GM19239 (cell line): Measurements from ENCODE around the genes COL28A1 and MIOS.

DNA sequence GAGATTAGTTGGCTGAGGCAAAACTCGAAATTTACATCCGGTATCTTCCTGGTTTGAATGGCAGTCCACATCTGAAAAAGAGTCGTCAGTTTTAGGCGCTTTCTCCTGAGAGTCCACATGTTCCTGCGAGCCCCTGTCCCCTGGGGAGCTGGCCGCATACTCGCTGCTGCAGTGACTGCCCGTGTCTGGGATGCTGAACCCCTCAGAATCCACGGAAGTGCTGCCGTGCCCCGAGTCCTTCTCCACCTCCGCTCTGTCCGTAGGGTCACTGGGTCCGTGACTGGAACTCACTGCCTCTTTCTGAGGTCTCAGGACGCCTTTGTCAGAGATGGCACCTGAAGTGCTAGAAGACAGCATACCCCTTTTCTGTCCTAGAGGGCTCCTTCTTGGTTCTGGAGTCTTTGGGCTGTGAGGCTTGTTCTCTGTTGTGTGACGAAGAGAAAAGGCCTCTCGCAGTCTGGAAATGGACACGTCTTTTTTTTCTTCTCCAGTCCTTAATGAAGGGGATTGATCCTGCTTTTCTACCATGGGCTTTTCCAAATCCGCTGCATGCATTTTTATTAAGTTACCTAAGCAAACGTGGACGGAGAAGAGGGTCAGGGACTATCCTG is 16.7 kb upstream of the RSPH10B start:
- RRBS = no CpG with 5 or more reads among the region's 21 CpGs

DNA sequence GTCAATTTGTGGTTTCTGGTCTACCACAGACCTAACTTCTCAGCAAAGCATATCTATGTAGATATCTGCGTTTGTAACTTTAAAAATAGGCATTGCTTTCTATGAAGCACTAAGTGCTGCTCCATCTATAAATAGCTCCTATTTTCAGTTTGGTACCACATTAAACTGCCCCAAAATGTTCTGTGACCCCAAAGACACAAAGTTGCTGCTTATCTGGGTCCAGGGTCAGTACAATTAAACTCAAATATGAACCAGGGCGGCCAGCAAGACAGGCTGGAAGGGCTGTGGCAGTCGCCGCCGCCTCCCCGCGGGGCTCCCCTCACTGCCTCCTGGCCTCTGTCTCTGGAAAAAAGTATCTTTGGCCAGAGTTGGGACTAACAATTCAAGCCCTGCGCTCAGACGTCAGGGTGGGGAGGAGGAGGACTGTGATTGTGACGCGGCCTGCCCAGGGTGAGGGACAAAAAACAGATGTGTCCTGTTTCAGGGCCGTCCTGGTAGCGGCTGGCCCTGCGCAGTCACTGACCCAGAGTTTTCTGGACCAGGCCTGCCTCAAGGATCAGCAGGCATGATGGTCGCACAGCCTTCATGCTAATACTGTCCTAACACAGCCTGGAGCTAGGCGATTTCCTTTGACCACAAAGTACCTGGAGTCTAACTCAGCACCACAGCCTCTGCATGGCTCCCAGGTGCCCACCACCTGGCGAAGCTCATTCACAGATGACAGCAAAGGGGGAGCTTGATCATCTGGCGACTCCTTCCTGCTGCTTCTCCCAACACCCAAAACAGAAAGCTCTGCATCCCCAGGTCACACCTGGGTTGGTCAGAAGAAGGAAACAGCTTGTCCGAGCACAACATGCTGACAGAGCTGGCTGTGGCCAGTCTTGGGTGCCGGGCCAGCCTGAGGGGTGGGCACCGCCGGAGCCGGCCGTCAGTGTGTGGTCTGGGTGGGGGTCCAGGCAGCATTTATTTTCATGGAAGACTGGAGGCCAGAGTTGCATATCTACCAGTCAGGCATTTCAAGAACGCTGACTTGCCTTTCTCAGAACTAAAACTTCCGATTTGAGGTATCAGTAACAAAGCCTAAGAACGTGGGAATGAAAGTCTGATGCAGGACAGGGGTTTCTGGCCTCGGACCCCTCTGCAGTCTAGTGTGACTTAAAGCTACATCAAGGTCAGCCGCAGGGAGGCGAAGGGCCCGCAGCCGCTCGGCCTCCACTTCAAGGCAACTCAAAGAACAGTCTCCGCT is 57.7 kb downstream of the USP42 start:
- RRBS = no CpG with 5 or more reads among the region's 34 CpGs

- RRBS = no CpG with 5 or more reads among the region's 4 CpGs
Measured at GRCh38 chr7:6228891-6229379, 43.5 kb downstream of the CYTH3 start.

DNA sequence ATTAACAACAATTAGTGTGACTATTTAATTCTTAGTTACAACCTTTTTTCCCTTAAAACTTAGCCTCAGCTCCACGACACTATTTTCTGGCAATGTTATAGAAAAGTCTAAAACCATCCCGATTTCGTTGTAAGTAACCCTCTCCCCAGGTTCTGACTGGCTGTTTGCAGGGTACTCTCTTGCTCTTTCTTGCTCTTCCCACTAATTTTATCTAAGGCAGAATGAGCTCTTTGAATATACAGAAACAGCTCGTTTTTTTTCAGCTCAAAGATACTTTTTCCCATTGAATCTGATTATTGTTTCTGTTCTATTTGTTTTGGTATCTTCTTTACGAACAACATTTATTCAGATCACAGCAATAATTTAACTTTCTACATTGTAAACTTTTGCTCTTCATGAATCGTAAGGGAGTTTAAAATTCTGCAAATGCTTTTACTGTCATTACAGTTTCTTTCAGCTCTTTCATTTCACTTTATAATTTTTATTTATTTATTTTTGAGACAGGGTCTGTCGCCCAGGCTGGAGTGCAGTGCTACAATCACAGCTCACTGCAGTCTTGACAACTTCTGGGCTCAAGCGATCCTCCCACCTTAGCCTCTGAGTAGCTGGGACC is 25.1 kb downstream of the CYTH3 start:
- RRBS = no CpG with 5 or more reads among the region's 8 CpGs

- RRBS = 93% methylated on average over 5 of the region's 12 CpGs
Measured at GRCh38 chr7:6424006-6424482, 23.7 kb downstream of the DAGLB start.

GRCh38 chr7:6438269-6438891 is 9.4 kb downstream of the DAGLB start:
- RRBS = no CpG with 5 or more reads among the region's 2 CpGs

- RRBS = no CpG with 5 or more reads among the region's 8 CpGs
Measured at GRCh38 chr7:6476608-6477631, 7.0 kb downstream of the KDELR2 start.

DNA sequence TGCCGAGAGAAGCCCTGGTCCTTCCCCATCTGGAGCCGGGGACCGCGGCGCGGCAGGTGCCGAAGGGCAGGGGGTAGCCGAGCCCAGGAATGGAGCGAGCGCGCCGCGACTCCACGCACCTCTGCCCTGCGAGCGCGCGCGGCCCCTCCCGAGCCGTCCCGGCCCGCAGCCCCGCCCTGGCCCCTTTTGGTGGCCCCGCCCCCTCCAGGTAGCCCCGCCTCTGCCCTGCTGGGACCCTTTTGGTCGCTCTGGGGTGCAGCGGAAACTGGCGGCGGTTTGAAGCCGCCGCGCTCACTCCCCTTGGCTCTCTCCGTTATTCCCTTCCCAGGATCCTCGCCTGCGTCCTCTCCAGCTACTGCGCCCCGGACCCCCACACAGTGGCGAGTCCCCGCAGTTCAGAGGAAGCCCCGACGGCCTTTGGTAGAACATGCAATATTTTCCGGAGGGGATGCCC is 20.2 kb downstream of the GRID2IP start:
- RRBS = 8% methylated on average over 8 of the region's 43 CpGs

GRCh38 chr7:6736966-6737769 is 16.7 kb upstream of the RSPH10B2 start:
- RRBS = no CpG with 5 or more reads among the region's 21 CpGs

- RRBS = no CpG with 5 or more reads among the region's 2 CpGs
Measured at GRCh38 chr7:7099245-7099934, 83.0 kb upstream of the C1GALT1 start.

- RRBS = no CpG with 5 or more reads among the region's 5 CpGs
Measured at GRCh38 chr7:7221176-7222186, 39.1 kb downstream of the C1GALT1 start.

- RRBS = no CpG with 5 or more reads among the region's 9 CpGs
Measured at GRCh38 chr7:7432342-7432890, 103.3 kb downstream of the COL28A1 start.

GRCh38 chr7:7477686-7477885 is 58.1 kb downstream of the COL28A1 start:
- RRBS = no CpG with 5 or more reads among the region's 3 CpGs

DNA sequence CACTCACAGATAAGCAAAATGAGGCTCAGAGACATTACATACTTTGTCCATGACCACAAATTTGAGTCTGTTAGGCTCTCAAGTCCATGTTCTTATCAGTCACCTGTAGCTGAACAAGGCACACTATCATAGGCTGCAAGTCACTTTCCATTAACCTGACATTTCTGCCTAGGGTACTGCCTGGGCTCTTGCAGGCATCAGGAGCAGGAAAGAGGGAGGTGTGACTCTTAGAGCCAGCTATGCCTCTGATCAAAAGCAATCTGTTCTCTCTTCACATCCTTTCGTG is 22.5 kb downstream of the COL28A1 start:
- RRBS = no CpG with 5 or more reads among the region's 1 CpG

DNA sequence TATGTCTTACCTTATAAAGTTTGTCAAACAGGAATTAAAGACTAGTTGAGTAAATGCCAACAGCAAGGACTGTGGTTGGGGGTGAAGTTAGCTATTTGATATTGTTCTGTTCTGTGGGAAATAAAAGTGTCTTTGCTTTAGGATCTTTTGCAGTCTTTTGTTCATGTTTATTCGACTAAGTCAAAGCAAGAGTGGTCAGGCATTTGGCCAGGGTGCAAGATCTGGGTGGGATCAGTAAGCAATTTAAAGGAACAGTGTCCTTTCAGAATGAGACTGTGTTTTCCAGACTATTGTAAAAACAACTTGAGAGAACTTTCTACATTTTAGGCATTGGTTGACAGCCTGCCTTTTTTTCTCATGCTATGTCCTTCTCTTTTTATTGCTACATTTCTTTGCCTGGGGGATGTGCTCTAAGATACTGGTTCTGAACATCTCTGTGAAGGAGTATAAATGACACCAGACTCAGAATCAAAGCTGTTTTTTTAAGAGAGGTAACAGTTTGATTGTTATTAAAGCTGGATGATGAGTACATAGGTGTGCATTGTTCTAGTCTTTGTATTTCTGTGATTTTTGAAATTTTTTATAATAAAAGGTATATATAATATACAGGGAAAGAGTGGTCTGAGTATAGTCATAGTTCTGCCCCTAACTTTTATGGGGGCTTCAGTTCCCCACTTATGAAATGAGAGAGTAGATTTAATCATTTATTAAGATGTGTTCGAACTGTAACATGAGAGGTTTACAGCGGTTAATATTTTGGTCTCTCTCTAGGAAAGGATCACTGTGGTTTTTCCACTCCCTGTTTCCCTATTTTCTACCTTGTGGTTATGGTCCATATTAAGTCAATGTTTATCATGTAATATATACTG is at the start of gene COL28A1:
Gene COL28A1, minus strand, starts transcription at position 134 of the 869 bp plus-strand sequence.
- RRBS = no CpG with 5 or more reads among the region's 3 CpGs

DNA sequence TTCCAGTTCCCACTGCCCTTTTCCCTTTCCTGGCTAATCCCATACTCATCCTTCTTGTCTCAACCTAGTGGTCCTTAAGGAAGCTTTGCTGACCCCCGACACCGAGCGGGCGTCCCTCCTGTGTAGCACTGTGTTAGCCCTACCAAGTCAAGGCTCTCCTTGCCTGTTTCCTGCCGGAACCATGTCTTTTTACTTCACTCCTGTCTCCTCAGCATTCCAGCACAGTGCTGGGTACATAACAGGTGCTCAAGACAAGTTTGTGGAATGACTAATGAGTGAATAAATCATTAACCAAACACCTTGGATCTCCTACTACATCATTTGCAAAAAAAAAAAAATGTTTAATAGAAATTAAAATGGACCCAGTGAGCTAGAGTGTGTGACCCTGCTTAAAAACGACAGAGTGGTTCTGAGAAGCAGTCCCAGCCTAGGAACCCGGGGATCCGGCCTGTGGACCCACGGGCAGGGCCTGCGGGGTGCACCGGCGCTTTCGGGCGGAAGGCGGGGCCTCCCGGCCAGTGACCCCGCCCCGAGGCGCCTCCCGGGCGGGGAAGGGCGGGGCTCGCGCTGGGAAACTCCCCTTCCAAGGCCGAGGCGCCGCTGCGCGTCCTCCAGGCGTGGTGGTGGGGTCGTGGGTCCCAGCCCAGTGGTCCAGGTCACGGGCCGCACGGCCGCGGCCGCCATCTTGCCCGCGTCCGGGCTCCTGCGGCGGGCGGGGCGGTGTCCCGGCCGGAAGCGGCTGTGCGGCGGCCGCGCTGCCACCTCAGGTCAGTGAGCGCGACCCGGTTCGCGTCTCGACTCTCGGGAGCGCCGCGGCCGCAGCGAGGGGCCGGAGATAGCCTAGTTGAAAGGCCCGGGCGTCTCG is at the start of gene MIOS:
Gene MIOS, plus strand, starts transcription at position 579 of the 865 bp plus-strand sequence.
- RRBS = under 1% methylated on average over 26 of the region's 67 CpGs

DNA sequence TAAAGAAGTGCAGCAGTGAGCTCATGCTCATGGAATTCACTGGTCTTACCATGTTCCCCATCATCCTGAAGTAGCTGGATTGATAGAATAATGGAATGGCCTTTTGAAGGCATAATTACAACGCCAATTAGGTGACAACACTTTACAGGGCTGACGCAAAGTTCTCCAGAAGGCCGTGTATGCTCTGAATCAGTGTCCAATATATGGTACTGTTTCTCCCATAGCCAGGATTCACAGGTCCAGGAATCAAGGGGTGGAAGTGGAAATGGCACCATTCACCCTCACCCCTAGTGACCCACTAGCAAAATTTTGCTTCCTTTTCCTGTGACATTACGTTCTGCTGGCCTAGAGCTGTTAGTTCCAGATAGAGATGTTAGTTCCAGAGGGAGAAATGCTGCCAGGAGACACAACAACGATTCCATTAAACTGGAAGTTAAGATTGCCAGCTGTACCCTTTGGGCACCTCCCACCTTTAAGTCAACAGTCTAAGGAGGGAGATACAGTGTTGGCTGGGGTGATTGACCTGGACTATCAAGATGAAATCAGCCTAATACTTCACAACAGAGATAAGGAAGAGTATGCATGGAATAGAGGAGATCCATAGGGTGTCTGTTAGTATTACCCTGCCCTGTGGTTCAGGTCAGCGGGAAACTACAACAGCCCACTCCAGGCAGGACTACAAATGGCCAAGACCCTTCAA is 8.1 kb upstream of the RPA3 start:
- RRBS = no CpG with 5 or more reads among the region's 6 CpGs

GRCh38 chr7:7785130-7785730 is 66.8 kb upstream of the RPA3 start:
- RRBS = no CpG with 5 or more reads among the region's 6 CpGs

GRCh38 chr7:7816079-7816447 is 97.7 kb upstream of the RPA3 start:
- RRBS = no CpG with 5 or more reads among the region's 6 CpGs